Fibroblast of villous mesenchyme (primary cell): ENCODE measurements around a stretch of chr2.

DNA sequence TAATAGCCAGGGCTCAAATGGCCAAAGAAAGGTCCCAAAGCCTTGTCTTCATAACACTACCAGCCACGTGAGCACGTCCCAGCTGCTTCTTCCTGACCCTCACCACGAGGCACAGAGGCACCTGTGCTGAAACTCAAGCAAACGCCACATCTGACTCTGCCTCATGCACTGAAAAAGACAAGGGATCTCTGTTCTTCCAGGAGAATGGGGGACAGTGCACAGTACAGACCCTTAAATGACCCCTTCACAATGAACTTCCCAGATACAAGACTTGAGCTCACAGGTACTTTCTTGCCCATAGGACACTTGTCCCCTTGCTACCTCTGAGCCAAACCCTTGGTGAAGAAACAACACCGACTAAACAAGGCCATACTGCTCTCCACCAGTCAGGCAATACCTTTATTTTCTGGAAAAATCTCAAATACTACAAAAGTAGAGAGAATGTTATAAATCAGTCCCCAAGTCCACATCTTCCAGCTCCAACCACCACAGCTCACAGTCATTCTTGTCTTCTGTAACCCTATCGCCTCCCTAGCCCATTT, 31.7 kb downstream of the BCL11A start:
- CAGE, long polyA plus RNA, result no peak

- CAGE, long polyA plus RNA, result no peak
These were observed 9.4 kb downstream of the BCL11A start for GRCh38 chr2:60544004-60544569.

- CAGE, long polyA plus RNA, result no peak
These were observed 8.4 kb downstream of the BCL11A start for GRCh38 chr2:60544822-60545672.

GRCh38 chr2:60550153-60551165, 3.0 kb downstream of the BCL11A start:
- CAGE, long polyA plus RNA, result no peak

DNA sequence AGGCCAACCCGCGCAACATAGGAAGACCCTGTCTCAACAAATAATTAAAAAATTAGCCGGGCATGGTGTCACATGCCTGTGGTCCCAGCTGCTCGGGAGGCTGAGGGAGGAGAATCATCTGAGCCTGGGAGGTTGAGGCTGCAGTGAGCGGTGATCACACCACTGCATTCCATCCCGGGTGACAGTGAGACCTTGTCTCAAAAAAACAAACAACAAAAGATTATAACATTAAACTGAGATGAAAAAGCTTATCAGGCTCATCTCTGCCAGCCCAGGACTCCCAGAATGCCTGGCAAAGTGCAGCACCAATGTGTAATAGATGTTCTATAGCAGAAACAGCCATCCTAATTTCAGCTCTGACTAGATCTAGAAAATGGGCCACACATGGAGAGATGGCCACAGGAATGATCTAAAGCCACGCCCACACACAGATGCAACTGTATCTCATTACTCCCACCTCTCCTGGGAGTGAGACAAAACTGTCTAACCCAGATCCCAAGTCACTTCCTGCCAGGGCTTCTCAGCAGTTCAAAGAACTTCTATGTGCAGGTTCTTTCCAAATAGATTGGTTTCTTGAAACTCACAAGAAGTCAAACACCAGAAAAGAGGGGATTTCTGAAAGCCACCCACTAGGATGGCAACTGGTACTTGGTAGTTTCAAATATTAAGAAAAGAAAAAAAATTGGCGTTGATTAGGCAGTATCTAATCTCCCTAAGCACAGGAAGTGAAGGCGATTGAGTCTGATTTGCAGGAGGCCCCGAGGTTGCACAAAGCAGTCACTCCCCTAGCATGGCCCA, 50.8 kb downstream of the PAPOLG start:
- CAGE, long polyA plus RNA, result no peak

DNA sequence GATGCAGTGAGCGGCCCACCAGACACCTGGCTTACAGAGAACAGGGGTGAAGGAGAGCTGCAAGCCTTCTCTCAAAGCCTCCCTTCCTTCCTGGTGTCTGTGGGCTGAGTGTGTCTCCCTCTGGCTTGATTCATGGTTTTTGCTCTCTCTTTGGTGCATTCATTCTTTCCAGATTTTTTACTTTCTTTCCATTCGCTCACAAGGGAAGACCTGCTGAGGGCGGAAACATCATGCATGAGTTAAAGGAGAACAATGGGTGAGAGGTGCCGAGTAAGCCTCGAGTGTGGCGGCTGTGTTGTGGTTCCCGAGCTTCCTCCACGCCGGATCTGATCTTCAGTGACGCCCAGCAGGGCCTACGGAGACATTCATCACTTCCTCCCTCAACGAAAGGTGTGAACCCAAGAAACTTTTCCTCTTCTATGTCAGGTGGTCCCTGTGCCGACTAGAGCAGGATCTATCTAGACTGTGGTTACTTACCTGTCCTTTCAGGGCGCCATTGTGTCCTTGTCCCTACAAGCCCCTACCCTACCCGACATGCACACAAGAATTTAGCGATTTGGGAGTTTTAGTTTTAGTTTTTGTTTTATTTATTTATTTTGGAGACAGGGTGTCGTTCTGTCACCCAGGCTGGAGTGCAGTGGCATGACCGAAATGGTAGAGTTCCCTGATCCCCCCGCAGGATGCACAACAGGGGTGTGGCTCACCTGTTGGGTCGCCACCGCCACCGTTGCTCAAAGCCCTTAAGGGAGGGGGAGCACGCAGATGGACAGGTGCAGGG, 61.8 kb upstream of the REL start:
- CAGE, long polyA plus RNA, result no peak

- CAGE, long polyA plus RNA, result no peak
These were observed 18.5 kb downstream of the REL start for GRCh38 chr2:60899857-60900252.

- CAGE, long polyA plus RNA, result no peak
These were observed 23.3 kb upstream of the PUS10 start for GRCh38 chr2:61041237-61041855.

- CAGE, long polyA plus RNA, result no peak
These were observed 125.3 kb downstream of the C2orf74 start for GRCh38 chr2:61287259-61287803.

GRCh38 chr2:61526253-61526789, 11.8 kb downstream of the XPO1 start:
- CAGE, long polyA plus RNA, result no peak

GRCh38 chr2:61533710-61534059, 4.5 kb downstream of the XPO1 start:
- CAGE, long polyA plus RNA, result no peak

DNA sequence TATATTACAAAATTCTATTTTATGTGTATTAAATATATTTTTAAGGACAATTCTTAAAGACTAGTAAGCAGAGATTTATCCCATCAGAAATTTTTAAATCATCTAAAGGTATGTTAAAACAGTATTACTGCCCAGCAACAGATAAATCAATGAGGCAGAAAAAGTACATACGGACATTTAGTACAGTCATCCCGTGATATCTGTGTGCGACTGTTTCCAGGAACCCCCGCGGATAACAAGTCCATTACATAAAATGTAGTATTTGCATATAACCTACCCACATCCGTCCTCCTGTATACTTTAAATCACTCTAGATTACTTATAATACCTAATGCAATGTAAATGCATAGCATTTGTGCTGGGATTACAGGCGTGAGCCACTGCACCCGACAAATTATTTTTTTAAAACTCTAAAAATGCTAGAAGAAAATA, 91.7 kb downstream of the FAM161A start:
- CAGE, long polyA plus RNA, result no peak

DNA sequence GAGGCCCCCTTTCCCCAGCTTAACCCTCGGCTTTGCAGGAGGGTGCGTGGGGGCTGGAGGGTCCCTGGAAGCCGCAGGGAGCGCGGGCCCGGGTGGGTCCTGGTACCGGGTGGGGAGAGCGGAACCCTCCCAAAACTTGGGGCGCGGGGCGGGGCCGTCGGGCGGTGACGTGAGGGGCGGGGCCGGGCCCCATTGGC, 158 bp upstream of the B3GNT2 start:
- CAGE, long polyA plus RNA, result no peak

DNA sequence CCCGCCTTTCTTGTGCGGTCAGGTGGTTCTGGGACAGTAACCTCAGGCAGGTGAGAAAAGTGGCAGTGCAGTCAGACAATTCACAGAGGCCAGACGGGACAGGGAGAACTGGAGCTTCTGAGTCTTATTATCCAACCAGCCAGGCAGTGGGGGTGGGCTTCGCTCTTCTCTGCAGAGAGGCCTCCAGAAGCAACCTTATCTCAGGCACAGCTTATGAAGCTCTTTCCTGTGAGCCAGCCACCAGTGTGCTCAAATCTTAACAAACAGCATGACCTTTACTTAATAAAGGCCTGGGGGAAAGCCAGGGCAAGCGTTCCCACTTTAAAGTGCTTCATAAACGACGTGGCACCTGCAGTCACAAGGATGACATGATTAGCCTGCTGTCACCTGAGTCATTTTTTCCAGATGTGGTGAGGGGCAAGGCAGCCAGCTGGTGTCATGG, 109.7 kb downstream of the B3GNT2 start:
- CAGE, long polyA plus RNA, result no peak

DNA sequence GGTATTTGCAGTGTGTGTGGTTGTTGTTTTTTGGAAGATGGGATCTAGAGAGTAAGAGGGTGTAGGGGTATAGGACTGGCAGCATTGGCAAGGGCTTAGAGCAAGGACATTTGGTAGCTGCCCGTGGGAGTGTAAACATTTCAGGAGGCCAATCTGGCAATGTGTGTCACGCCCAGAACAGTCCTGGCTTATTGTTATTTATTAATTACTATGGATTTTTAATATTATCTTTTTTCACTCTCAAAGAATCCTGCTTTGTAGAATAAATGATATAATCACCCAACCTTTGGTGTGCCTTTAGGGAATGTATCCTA, 90.4 kb downstream of the TMEM17 start:
- CAGE, long polyA plus RNA, result no peak

DNA sequence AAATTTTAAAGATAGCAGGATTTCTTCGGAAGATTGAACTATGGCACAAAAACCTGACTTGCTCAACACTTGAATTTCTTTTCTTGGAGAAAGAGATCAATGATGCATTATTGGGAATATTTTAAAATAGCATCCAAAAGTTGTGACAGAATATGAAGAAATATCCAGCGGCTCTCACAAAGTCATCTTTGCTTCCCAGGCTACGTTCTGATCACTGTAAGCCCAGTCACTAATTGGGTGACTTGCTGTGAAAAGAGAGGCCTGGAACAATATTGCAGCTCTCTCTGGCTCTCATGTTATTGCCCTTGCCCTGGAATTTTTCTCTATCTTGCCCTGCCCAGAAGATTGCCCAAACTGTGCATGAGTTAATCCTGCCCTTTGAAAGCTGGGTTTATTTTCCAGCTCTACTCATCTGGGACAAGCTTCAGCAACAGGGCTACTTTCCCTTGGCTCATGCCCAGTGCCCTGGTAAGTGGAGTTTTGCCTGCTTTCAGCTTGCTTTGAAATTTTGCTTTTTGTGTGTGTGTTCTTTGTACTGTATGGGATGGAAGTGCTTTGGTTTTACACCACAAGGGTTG, 6.9 kb upstream of the EHBP1 start:
- CAGE, long polyA plus RNA, result no peak

GRCh38 chr2:63550524-63551278, 37.6 kb downstream of the WDPCP start:
- CAGE, long polyA plus RNA, result no peak

GRCh38 chr2:63581061-63581663, 7.1 kb downstream of the WDPCP start:
- CAGE, long polyA plus RNA, result no peak

GRCh38 chr2:63590483-63591552, 2.1 kb downstream of the MDH1 start:
- CAGE, long polyA plus RNA, result no peak

DNA sequence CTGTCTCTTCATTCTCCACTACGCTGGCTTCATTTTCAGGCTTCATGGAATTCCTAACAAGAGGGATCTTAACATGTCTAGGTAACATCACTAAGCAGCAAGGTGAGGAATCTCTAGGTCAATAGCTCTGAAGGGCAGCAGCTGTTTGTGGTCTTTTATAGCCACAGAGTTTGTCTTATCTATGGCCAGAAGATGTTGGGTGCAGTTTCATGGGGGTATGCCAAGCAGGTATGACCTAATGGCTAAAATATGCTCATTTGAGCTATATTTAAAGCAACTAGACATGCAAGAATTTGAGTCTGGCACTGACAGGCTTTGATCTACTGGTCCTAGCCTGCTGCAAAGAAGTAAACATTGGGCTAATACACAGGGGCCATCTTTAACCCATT, 14.0 kb upstream of the UGP2 start:
- CAGE, long polyA plus RNA, result no peak